Right ventricle myocardium (tissue), 1 donor: ENCODE data around the genes KRT75 and ENSG00000283536.

- PRO-cap, 2 experiments = no peak in any of the 2 experiments
Observed at GRCh38 chr12:52434154-52434565, at the start of gene KRT75. TSS of gene KRT75 (minus strand) at chr12:52434371.

- PRO-cap, 2 experiments = no peak in any of the 2 experiments
Observed at GRCh38 chr12:52678431-52678964, 1.7 kb downstream of the KRT1 start.

DNA sequence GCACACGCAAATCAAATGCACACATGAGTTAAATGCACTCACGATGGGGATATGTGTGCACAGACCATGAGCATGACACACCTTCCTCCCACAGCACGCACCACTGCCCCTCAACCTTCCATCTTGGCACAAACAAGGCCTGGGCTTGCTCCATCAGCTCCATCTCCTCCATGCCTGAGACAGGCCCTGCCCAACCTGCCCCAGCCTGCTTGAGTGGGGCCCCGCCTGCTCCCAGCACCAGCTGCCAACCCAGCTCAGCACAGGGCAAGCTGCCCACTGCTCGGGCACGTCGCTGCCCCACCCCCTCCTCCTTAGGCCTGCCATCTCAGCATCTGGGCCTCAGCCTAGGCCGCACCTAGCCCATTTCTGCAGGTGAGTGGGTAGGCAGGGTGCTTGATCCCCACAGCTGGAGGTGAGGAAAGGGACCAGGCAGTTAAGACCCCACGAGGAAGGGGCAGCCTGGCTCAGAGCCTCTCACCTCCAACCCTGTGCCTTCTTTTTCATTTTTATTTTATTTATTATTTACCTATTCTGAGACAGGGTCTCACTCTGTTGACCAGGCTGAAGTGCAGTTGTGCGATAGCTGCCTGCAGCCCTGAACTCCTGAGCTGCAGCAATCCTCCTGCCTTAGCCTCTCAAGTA is 27.7 kb upstream of the KRT78 start:
- PRO-cap, 2 experiments = no peak in any of the 2 experiments

- PRO-cap, 2 experiments = no peak in any of the 2 experiments
Observed at GRCh38 chr12:52895778-52896563, 8.9 kb downstream of the KRT8 start.

- PRO-cap, 2 experiments = no peak in any of the 2 experiments
Observed at GRCh38 chr12:52900911-52901347, 3.9 kb downstream of the KRT8 start.

GRCh38 chr12:52908492-52908928 is 3.6 kb upstream of the KRT8 start:
- PRO-cap, 2 experiments = no peak in any of the 2 experiments

- PRO-cap, 2 experiments = peak in 2 of 2 experiments; most common plus-strand start chr12:53053687 (in 1); most common minus-strand start chr12:53053630 (in 1)
Observed at GRCh38 chr12:53053444-53053954, 3.6 kb downstream of the TNS2 start.

DNA sequence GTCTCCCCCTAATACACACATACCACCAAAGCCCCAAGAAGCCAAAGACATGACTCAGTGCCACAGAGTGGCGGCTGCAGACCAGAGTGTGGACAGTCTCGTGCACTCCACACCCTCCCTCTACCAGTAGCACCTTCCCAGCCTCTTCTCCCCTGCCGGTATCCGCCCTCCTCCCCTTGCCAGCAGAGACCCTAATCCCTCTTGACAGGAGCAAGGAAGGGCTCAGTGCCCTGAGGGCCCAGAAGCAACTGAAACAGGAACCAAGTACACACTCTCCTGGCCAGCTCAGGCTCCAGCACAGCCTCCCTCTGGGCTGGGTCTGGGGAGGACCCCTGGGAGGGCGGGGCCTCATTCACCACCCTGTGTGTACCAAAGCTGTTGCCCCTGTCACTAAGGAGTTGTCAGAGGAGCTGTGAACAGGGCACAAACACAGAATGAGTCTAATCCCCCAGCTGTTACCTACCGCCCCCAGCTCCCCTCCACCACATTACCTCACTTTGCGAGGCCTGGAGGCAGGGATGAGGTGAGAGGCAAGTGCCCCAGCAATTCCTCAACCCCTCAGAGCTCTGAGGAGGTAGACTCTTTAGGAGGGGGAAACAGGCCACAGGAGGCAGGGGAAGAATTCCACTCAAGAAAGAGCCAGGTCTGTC is 8.2 kb downstream of the SPRYD3 start:
- PRO-cap, 2 experiments = peak in 2 of 2 experiments; most common plus-strand start position 390 of the sequence (in 2); most common minus-strand start position 250 of the sequence (in 1)

- PRO-cap, 2 experiments = no peak in any of the 2 experiments
Observed at GRCh38 chr12:53073866-53074402, 5.3 kb downstream of the SPRYD3 start.

DNA sequence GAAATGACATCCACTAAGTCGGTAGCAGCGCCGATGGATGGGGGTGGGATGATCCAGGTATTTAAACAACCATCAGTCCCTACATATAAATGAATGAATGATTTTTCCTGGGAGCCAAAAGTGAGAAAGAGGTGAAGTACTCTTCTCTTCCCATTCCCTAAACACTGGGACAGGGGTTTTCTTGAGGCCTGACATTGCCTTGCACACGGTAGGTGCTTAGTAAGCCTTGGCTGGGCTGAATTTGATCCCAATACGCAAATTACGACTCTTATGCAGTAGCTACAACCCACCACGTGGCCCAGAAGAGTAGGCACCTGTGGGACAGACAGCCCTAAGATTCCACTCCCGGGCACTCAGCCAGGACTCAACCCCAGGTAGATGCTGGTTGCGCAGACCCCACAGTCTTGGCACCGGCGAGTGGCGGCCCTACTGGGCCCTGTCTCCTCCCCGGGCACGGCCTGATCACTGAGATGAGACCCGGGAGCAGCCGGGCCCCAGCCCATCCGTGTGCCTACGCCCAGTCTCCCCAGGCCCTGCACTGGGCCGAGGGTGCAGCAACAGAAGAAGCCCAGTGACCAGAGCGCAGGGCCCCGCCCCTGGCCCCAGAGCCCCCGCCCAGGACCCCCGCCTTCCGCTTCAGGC is 449 bp downstream of the SPRYD3 start:
- PRO-cap, 2 experiments = peak in 1 of 2 experiments; most common minus-strand start position 537 of the sequence (in 1)

GRCh38 chr12:53097823-53098449 is 469 bp downstream of the IGFBP6 start:
- PRO-cap, 2 experiments = peak in 2 of 2 experiments; most common plus-strand start chr12:53098102 (in 2); most common minus-strand start chr12:53098024 (in 2)

DNA sequence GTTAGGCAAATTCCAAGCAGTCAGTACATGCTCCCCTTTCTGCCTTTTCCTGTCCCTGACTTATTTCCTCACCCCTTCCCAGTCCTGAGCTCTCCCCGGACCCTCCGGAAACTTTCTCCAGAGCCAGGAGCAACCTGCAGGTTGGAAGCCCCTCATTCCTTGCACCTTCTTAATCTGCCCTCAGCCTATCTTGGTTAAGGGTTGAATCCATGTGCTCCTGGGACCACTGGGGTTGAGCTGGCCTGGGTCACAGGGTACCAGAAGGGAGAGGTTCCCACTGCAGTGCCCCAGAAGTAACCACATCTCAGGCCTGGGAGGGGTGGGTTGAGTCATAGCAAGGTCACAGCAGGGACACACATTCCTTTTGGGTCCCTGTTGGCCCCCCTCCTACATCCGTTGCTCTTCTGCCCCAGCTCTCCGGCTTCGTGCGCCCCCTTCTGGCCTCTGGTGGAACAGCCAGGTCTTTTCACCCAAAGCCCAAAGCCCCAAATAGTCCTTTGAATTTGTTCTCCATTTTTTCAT is 1.8 kb downstream of the IGFBP6 start:
- PRO-cap, 2 experiments = peak in 1 of 2 experiments; most common minus-strand start position 312 of the sequence (in 1)

DNA sequence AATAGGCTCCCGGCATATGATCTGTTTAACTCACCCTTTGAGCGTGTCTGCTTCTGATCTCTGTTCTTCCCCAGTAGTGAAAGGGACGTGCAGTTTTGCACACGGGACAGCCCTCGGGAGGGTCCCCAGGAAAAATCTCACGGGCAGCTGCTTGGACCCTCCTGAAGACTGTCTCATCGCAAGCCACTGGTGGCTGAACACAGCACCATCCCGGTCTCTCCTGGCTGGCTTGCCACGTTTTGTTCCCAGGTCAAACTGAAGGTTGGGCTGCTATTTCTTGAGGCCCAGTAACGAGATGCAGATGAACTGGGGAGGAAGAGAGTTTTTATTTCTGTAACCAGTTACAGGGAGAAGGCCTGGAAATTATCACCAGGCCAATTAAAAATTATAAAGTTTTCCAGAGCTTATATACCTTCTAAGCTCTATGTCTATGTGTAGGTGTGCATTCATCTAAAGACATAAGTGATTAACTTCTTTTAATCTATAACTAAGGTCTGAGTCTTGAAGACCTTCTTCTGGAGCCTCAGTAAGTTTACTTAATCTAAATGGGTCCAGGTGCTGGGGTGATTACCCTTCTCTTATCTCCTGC is 10.1 kb downstream of the SOAT2 start:
- PRO-cap, 2 experiments = no peak in any of the 2 experiments

- PRO-cap, 2 experiments = no peak in any of the 2 experiments
Observed at GRCh38 chr12:53181177-53182155, 741 bp upstream of the CSAD start.

GRCh38 chr12:53197312-53198152 is 9.5 kb downstream of the ITGB7 start:
- PRO-cap, 2 experiments = peak in 2 of 2 experiments; most common plus-strand start chr12:53197961 (in 2); most common minus-strand start chr12:53197742 (in 2)

GRCh38 chr12:53211387-53211936 is 4.4 kb upstream of the ITGB7 start:
- PRO-cap, 2 experiments = no peak in any of the 2 experiments

- PRO-cap, 2 experiments = peak in 2 of 2 experiments; most common plus-strand start chr12:53214985 (in 2); most common minus-strand start chr12:53214860 (in 2)
Observed at GRCh38 chr12:53214073-53215055, 7.3 kb upstream of the ITGB7 start.

GRCh38 chr12:53221463-53222082 is 10.4 kb downstream of the RARG start:
- PRO-cap, 2 experiments = peak in 2 of 2 experiments; most common plus-strand start chr12:53221793 (in 2); most common minus-strand start chr12:53221592 (in 2)

GRCh38 chr12:53222312-53222610 is 9.7 kb downstream of the RARG start:
- PRO-cap, 2 experiments = no peak in any of the 2 experiments

DNA sequence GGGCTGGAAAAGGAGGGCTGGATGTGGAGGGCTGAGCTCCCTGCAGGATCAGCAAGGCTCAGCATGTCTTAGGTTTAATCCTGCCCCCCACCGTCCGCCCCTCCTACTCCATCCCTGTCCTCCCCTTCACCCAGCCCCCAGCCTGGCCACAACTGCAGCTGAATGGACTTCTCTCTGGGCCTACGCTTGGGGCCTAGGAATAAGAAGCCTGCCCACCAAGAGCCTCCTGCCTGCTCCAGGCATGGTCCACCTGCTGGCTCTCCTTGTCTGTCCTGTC is at the start of gene ENSG00000283536:
TSS of gene ENSG00000283536 (plus strand) at position 140 of the 277 bp plus-strand sequence.
- PRO-cap, 2 experiments = no peak in any of the 2 experiments